Myometrial cell (primary cell): Measurements from ENCODE around the genes TCAF1, OR2A42 and CTAGE8.

DNA sequence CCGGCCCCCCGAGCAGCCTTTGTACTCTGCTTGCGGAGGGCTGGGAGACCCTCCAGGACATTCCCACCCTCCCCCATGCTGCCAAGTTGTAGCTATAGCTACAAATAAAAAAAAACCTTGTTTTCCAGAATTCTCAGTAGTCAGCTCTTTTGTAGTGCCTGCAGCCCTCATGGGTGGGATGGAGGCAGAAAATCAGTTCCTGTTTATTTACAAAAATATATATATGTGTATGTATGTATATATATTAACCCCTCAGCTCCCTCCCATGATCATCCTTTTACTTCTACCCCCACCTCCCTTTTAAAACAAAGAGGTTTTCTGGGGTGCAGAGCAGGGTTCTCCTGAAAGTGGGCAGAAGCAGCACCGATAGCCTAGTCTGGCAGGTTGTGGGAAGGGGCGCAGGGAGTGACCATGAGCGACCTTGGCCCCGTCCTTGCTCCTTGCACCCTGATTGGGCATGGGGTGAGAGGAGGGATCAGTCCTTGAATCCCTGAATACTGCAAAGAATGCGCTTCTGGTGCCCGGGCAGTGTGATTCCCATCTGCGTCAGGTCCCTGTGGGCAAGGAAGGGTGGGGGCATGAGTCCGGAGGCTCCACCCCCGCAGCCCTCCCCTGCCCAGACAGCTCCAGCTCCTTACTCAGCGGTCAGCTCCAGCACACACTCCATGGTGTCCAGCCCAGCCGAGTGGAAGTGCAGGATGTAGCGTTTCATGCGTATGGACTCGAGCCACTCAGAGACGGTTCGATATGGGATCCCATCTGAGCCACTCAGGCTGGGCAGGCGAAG lies 10.0 kb downstream of the ZYX start:
- RAMPAGE, long total RNA = no peak

DNA sequence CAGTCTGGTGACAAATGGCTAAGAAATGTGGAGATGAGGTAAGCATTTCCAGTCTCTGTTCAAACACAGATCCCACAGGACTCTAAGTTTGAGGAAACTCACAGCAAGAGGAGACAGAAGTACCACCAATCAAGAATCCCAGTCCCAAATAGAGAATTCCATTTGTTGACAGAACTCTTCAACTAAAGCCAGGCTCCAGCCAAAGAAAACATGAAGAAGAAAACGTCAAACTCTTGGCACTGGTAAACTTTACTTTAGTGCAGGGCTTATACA lies 49.1 kb upstream of the CTAGE6 start:
- RAMPAGE, long total RNA = no peak

- RAMPAGE, long total RNA = no peak
Measured at GRCh38 chr7:143836415-143837314, 65.3 kb downstream of the TCAF1 start.

- RAMPAGE, long total RNA = no peak
Measured at GRCh38 chr7:143885825-143886702, 15.9 kb downstream of the TCAF1 start.

DNA sequence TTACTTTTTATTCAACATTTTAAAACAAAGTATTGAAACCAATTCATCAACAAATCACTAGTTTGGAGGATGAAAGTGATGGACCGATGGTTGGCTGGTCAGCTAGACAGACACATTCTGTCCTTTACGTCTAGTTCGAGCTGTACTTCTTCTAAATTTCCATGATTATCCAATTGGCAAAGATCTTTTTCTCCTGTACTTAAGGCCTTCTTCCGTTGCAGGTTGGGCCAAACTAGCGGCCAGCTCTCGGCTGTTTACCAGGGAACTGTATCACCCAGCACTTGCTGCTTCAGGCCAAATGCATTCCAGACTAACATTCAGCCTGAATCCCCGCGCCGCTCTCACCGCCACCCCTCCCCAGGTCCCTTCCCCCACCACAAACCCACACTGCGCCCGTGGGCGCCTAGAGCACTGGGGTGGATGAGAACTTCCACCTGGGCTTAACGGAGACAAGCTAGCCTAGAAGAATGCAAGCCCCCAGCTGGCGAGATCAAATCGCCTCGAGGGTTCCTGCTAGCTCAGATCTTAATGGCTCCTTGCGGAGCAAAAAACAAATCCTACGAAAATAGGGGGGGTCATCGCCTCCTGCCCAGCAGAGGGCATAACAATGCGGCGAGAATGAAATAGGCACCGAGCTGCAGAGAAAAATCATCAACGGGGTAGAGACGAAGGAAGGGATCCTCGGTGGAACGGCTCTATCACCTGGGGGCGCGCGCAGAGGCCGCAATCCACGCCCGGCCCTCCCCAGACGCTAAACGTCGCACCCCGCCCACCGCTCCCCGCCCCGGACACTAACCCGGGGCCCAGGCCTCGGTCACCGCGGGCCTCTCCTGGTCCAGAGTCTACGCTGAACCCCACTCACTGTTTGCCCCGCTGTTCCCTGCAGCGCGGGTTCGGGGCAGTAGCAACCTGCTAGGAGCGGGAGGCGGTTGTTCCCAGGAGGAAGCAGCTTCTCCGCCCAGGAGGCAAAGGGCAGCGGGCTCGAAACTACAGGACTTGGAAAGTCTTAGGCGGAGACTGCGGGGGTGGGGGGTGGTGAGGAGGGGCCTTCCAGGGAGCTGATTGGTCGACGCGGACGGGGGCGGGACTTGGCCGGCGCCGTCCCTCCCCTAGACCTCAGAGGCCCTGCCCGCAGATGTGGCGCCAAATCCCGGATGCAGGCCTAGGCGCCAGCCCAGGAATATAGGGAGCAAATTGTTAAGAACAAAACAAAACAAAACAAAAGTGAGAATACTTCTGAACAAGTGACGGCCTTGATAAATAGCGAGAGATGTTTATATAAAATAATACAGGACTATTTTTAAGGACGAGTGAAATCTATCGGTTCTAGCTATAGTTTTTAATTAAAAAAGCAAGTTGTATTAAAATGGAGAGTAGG lies at the start of gene TCAF1:
Gene TCAF1 (minus strand): TSS at position 1,012 of the 1,378 bp plus-strand sequence.
- RAMPAGE, long total RNA = start-site peak on the minus strand centred at position 971 of the sequence, 25 bp wide, 92 and 70 reads in 2 replicates

DNA sequence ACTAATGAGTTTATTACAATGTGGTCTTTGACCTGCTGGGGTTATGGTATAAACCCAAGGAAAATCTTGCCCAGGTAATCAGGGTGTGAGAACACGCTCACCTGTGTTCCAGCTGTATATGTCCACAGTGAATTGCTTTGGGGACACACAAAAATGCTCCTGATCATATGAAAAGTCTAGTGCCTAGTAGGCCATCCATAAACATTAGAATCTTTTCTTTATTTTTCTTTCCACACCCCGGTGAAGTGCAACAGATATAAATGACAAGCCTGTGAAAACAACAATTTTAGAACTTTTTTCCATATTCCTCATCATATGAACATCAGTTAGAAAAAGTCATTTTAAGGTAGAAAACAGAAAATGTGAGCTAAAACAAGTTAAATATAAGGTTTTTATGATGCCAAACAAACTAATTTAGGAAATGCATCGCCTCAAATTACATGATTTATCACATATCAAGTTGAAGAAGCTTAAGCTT lies at the start of gene OR2A42:
Gene OR2A42 (minus strand): TSS at position 131 of the 478 bp plus-strand sequence.
- RAMPAGE, long total RNA = no peak

DNA sequence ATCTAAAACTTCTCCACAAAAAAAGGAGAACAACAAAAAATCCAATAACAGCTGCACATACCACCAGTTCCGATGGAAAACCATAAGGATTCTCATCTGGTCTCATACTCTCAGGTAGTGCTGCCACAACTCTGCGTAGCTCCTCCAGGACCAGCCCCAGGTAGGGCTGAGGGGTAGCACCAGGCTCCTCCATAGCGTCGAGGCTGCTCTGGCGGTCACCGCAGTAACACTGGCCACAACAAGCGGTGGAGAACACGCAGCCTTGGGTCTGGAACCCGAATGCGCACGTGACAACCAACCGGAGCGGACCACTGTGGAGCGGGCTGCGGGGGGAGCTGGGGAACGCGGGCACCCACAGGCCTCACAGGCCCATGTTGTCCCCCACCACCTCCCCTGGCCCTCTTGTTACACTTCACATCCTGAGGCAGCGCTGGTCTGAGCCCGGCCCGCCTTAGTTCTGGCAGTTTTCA lies at the start of gene CTAGE8:
Gene CTAGE8 (minus strand): TSS at position 231 of the 470 bp plus-strand sequence.
- RAMPAGE, long total RNA = no peak

- RAMPAGE, long total RNA = no peak
Measured at GRCh38 chr7:144294095-144294678, 18.0 kb upstream of the OR2A1 start.

- RAMPAGE, long total RNA = no peak
Measured at GRCh38 chr7:145845243-145846008, 271.2 kb upstream of the CNTNAP2 start.

- RAMPAGE, long total RNA = no peak
Measured at GRCh38 chr7:148340426-148340730, 250.2 kb upstream of the C7orf33 start.

DNA sequence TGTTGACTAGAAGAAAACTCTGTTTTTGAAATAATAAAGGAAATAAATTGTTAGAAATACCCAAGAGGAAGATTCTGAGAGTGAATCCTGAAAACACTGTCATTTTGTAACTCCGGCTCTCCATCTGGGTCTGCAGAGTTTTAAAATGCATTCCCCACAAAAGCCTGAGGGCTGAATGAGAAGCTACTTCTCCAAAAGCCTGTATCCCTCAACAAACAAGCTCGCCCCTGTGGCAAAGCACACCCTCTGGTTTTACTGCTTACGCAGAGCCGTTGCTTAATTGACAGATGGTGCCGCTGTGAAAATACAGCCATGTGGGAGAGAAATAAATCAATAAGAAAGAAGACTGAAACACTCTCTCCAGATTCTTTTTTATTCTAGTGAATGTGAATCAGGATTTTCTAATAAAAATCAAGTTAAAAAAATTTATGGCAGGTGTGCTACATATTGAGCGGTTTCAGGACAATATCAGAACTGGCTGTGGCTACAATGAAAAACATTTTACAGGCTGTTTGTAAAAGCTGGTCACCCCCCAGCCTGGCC lies 32.3 kb downstream of the C7orf33 start:
- RAMPAGE, long total RNA = no peak

GRCh38 chr7:148699064-148699153 lies 206 bp downstream of the CUL1 start:
- RAMPAGE, long total RNA = no peak

DNA sequence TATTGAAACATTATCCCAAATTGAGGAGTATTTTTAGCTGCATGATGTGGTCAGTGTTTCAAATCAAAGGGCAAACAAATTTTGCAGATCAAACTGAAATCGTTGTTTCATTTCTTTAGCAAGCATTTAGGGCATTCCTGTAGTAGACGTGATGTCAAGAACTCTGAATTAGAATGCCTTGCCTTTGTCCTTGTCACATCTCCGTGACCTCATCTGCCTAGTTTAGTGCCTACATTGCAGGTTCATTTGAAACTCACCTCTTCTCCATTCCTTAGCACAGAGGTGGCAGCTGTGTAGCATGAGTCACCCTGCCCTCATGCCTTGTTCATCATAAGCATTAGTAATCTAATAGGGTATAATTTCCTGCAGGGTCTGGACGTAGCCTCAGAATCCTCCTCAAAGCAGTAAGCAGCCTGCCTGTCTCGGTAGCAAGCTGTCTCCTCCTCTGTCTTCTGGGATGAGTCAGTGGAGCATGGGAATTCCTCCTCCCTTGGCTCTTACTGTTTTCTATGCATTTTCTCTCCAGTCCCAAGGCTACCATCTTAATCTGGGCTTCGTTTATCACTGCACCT lies 73.8 kb downstream of the CUL1 start:
- RAMPAGE, long total RNA = no peak

DNA sequence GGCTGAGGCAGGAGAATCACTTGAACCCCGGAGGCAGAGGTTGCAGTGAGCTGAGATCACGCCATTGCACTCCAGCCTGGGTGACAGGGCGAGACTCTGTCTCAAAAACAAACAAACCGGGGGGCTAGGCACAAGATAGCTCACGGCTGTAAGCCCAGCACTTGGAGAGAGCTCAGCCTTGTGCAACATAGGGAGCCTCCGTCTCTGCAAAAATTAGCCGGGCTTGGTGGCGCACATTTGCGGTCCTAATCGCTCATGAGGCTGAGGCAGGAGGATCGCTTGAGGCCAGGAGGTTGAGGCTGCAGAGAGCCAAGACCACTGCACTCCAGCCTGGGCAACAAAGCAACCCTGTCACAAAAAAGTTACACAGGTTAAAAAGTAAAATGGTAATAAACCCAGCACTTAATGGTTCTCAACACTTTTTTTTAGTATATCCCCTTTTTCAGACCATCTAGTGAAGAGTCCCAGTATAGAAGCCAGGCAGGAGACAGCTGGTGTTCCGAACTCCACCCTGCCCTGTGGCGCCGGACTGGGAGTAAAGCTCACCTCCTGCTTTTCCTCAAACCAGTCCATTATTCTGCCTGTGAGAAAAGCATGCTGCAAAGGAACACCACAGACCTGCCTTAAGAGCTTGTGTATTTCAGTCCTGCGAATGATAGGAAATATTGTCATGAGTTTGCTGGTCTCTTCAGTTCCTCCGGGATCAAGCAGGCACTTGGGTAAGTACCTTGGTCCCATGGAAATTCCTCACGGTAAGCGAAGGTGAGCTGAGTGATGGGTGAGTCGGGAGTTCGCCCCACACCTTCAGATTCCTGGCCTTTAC lies 81.1 kb downstream of the EZH2 start:
- RAMPAGE, long total RNA = no peak

DNA sequence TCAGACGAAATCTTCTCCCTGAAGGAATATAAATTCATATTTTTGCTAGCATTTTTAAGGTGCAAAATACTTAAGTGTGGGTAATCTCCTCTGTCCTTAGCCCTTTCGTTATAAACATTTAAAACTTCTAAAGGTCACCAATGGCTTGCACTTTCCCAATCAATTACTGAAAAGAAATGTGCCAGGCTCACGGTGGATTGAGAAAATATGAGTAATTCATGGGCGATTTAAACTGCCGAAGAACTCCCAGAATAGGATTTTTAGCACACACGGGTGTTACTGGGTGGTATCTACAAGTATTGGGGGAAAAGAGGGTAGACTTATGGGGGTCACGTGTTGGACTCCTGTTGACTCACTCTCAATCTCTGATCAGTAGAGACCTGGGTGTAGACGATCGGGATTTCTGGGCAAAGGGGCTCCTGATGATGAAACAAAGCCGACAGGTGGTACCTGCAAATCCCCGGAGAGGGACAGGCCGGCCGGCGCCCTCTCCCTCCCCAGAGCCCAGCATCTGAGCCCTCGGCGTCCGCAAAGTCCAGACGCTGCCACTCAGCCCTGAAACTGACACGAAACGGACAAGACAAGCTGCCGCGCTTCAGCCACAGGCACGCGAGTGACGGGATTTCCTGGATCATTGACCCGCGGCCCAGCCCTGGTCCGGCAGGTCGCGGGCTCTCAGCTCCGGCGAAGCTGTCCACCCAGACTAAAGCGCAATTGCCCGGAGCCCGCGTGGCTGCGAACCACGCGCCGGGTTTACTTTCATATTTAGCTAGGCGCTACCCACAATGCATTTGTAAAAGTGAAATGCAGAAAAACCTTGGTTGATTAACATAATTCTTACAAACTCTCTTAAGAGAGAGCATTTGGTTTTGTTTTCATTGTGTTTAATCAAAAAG lies 56.6 kb upstream of the EZH2 start:
- RAMPAGE, long total RNA = no peak

DNA sequence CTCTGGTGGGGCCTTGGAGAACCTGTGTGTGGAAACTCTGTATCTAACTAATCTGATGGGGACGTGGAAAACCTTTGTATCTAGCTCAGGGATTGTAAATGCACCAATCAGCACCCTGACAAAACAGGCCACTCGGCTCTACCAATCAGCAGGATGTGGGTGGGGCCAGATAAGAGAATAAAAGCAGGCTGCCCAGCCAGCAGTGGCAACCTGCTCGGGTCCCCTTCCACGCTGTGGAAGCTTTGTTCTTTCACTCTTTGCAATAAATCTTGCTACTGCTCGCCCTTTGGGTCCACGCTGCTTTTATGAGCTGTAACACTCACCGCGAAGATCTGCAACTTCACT lies 65.7 kb upstream of the EZH2 start:
- RAMPAGE, long total RNA = no peak

DNA sequence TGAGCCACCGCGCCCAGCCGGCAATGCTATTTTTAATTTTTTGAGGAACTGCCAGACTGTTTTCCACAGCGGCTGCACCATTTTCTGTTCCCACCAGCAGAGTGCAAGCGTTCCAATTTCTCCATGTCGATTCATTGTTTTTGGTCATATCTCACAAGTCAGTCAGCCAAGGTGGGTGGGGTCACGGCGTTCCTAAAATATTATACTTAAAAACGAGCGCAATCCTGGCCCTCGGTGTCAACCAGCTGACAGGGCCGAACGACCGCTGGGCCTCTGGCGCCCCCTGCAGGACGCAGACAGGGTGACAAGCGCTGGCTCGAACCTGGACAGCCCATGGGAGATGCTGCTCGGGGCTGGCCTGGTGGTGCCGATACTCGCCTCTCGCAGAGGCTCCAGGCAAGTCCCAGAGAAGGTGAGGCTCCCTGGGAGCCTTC lies 61.6 kb downstream of the PDIA4 start:
- RAMPAGE, long total RNA = no peak

DNA sequence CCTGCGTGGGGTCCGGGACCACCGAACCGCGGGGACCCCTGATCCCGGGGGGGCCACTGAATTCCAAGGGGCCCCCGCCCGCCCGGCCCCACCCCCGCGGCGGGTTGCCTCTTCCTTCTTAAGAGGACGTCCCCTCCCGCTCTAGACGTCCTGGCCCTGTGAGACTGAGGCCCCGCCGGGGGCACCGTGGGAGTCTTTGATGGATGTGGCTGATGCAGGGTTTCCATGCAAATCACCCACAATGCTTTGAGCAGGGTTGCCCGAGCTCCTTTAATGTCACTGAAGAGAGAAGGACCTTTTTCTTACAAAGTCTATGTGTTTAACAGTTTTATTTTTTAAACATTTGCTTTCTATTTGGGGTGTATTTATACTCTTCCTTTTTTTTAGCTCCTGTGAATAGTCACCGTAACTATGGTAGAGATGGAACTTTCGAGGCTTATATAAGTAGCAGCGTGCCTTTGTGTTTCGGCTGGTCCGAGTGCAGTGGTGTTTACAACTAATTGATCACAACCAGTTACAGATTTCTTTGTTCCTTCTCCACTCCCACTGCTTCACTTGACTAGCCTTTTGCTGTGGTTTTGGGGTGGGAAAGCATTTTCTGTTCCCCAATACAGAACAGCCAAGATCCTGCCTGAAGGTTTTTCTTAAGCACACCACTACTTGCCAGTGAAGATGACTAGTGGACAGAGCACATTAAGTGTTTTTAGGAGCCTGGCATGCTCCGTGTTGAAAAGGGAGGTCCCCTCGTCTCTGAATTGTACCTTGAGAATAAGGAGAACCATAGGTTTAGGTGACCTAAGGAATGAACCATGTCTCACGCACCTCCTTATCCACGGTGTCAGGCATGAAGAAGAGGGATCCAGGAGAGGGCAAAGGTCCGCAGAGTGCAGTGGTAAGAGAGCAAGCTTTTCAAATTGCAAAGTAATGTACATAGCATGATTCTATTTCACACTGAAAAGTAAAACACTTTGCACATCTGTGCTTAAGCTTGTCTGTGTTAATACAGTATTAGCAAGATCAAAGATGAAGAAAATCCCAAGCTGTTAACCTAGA lies 44.7 kb downstream of the PDIA4 start:
- RAMPAGE, long total RNA = no peak

DNA sequence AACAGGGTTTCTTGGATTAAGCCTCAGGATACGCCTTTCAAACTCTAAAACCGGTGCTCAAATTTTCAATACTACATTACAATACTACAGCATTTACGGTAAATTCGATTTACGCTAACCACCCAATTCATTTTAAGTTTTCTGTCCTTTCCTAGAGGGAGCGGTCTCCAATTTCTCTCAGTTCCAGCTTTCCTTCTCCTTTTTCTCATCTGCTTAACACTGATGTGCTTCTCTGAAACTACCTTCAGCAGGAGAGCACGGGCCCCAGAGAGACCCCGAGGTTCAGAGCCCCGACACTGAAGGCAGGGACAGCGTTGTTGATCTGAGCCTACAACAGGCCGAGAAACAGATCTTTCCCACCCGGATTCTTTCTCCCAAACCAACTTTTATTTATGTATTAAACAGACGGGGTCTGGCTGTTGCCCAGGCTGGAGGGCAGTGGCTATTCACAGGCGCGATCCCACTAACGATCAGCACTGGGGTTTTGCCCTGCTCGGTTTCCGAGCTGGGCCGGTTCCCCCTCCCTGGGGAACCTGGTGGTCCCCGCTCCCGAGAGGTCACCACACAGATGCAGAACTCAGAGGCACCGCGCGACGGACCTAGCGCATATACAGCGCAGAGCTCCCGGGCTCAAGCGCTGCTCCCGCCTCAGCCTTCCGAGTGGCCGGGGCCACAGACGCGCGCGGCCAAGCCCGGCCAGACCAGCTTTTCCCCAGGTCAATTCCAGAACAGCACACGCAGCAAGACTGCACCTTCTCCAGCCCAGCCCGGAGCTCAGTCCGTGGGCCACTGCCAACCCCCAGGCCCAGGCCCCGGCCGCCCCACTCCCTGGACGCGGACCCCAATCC lies 610 bp downstream of the ZNF425 start:
- RAMPAGE, long total RNA = no peak

- RAMPAGE, long total RNA = no peak
Measured at GRCh38 chr7:149239942-149240832, 736 bp downstream of the ZNF212 start.